CD14-positive monocyte (primary cell): ENCODE measurements around the genes YIF1A and B4GAT1.

DNA sequence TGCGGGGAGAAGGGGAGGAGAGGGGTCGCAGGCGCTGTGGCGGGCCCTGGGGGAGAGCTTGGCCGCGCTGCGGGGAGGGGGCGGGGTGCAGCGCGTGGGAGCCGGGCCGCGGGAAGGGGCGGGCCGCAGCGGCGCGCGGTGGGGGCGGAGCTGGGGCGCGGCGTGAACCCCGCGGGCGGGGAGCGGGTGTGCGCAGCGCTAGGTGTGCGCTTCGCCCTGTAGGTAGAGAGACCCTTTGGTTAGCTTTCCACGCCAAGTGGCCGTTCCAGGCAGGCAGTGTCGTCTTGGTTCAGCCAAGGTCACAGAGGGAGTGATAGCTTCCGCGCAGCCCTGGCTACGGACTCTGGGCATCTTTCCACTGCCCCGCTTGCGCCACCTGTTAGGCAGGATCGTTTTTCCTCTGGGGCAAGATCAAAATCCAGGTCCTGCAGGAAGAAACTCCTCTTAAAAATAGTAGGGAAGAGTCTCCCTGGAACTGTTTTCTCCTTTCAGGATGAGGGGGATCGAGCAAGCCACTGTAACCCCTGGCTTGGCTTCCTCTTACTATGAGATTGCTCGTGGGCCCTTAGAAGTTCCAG lies 404 bp downstream of the BANF1 start:
- CAGE, long polyA plus RNA: no peak

DNA sequence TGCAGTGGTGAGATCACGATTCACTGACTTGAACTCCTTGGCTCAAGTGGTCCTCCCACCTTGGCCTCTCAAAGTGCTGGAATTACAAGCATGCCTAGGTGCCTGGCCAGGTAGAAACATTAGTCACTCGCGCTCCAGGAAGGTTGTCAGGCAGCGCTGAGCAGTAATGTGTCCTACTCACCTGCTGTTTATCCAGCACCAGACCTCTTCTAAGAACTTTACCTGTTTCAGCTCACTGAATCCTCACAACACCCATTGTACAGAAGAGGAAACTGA lies 504 bp upstream of the CST6 start:
- CAGE, long polyA plus RNA: no peak

- CAGE, long polyA plus RNA: no peak
Observed at GRCh38 chr11:66061325-66062028, 8.6 kb upstream of the PACS1 start.

- CAGE, long polyA plus RNA: no peak
Observed at GRCh38 chr11:66068767-66069329, 1.2 kb upstream of the PACS1 start.

DNA sequence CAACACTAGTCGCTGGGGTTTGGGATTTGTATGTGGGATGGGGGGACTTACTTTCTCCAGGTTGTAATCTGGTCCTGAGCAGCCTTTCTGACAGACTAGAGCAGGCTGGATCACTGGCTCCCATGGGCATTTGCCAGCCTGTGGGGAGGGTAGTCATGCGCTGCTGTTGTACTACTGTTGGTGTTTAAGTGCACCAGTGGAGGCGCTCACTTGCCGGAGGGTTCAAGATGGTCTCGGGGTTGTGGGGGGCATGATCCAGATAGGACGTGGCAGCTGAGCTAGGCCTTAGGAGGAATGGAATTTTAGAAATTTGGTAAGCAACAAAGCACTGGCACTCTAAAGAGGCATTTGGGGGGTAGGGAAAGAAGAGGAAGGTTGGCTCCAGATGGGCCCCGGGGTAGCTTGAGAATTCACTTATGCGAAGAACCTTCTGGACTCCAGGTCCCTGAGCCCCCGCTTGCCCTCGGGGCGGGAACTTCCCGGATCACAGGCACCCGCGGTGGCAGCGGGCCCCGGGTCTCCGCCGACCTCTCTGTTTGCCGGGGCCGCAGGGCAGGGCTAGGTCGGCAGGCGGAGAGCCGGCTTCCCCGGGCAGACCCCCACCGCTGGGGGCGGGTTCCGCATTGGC lies 628 bp upstream of the PACS1 start:
- CAGE, long polyA plus RNA: no peak

GRCh38 chr11:66081352-66081961 lies 11.4 kb downstream of the PACS1 start:
- CAGE, long polyA plus RNA: no peak

DNA sequence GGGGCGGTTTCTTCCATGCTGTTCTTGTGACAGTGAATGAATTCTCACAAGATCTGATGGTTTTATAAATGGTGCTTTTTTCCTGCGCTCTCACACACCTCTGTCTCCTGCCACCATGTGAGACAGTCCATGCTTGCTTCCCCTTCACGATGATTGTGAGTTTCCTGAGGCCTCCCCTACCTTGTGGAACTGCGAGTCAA lies 62.0 kb downstream of the PACS1 start:
- CAGE, long polyA plus RNA: no peak

GRCh38 chr11:66137336-66137733 lies 67.3 kb downstream of the PACS1 start:
- CAGE, long polyA plus RNA: no peak

DNA sequence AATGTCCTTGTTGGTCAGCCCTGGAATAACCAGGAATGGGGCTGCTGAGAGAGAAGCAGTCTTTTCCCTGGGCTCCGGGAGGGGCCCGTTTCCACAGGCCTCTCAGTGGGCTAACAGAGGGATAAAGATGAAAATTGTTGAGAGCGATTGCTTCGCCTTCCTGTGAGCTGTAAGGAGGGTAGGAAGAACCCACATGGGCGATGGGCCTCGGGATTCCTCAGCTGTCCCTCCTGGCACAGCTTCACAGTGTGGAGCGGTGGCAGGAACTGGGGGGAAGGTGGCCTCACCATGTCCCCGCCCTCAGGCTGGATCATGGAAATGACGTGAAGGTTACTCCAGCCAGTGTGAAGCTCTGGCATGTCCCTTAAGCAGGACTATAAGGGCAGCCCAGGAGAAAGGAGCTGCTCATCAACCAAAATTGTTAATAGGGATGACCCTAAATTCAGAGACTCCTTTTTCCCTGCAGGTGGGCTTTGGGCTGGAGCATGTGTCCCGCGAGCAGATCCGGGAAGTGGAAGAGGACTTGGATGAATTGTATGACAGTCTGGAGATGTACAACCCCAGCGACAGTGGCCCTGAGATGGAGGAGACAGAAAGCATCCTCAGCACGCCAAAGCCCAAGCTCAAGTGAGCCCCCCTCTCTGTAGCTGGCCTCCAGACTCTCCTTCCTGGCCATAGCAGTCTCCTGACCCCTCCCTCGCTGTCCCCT lies 37.2 kb upstream of the KLC2 start:
- CAGE, long polyA plus RNA: no peak

DNA sequence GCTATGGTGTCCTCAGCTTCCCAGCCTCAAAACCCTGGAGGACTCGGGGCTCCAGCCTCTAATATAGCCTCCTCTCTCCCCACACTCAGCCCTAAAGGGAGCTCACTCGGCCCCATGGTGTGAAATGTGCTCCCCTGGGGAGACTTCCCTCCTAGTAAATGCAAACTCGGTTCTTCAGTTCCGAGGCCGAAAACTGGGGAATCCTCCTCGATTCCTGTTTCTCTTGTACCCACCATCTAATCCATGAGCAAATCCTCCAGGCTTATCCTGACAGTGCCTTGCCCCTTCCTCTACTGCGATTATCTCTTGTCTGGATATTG lies 10.6 kb upstream of the KLC2 start:
- CAGE, long polyA plus RNA: no peak

GRCh38 chr11:66259001-66259618 lies 1.6 kb downstream of the KLC2 start:
- CAGE, long polyA plus RNA: no peak

DNA sequence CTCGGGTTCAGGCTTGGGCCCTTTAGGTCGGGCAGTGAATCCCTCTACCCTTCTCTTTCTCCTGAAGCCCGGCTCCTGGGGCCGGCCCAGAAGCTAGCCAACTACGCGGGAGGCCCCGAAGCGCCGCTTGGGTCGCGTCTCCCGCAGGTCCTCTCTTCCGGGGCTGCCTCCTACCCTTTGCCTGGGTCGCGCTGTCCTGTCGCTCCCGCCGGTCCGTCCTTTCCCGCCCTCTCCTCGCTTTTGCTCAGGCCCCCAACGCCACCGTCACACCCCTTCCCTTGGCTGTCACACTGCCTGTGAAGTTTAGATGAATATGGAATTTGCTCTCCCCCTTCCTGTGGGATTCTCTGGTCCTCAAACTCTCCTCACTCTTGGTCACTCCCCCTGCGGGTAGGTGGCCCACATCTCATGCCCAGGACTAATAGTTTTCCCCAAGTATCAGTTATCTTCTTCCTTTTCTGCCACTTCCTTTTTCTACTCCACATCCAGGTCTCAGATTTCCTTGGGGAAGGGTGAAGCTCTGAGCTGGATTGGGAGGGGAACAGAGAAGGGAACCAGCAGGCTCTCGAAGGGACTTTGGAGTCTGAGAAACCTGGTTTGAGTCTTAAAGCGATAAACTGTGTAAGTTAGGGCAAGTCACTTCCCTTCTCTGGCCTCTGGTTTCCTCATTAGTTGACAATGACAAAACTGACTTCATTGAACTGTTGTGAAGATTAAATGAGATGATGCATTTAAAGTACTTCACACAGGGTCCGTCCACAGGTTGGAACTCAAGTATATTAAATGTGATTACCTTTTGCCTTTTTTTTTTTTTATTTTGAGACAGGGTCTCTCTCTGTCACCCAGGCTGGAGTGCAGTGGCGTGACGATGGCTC lies 872 bp downstream of the RAB1B start:
- CAGE, long polyA plus RNA: no peak

DNA sequence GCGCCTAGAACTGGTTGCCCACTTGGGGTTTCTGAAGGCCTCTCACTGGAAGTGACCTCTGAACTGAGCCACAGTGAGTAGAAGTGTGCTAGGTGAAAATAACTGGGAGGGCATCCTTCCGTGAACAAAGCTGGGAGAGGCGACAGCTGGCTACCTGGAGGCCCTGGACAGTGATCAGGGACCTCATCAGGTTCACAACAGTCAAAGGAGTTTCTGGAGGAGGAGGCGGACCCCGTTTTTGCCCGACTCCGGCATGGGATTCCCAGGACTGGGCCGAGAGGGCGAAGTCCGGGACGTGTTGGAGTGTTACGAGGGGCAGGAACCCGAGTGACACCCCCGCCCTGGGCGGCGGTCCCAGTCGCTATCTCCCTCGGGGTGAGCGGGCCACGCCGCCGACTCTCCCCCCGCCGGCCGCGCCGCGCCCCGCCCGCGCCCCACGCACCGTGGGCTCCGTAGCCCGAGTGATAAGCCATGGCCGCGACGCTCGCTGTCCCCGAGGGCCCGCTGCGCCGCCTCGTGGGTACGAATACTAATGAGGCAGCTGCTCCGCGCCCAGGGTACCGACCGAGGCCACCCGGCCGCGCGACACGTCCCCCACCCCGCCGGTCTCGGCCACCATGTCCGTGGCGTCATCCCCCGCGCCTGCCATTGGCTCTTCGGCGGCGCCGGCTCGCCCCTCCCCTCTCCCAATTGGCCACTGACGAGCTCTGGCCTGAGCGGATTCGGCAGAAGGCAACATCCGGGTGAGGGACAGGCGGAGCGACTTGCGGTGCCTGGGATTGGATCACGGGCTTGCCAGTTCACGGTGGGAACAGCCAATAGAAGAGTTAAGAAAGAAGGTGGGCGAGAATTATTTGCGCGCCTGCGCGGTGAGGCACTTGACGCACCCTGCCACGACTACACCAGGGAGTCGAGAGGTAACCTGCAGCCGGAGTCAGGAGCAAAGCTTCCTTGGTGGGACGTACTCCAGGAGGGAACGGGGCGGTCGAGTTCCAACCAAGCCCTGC lies at the start of gene YIF1A:
Gene YIF1A (minus strand): TSS at position 631 of the 1,007 bp plus-strand sequence.
- CAGE, long polyA plus RNA: no peak

DNA sequence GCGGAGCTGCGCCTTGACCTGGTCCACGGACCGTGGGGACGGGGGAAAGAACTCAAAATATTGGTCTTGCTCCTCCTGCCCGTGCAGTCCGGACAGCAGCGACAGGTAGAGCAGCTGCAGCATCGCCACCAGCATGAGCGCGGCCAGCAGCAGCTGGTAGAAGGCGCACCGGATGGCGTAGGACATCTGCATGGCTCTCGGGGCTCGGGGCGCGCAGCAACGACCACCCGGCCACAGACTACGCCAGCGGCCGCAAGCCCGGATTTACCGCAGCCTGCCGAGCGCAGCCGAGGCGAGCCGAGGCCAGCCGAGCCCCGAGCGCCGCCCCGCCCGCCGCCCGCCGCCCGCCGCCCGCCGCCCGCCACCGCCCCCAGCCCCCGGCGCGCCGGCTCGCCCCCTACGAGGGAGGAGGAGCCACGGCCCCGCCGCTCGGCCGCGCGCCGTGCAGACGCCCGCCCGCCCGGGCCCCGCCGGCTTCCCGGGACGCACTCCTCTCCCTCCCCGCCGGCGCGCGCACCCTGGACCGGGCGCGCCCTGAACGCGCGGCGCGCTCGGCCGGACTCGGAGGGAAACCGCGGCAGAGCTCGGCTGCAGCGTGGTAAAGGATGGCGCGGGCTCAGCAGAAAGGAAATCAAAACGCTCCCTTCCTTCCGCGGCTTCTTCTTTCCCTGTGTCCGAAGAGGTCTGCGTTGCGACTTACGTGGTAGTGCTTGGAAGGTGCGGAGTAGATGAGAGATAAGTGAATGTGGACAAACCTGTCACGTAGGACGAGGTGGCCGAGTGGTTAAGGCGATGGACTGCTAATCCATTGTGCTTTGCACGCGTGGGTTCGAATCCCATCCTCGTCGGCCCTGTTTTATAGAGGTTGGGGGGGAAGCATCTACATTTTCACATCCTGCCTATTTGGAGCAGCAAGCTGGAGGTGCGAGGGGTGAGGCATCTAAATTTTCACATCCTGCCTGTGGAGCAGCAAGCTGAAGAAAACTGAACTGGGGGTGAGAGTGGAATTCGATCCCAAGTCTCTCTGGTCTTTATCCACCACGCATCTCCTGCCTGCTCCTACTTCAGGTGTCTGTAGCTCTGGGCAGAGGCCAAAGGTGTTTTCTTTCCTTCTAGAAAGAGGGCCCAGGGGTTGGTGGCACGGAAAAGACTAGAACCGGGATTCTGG lies at the start of gene B4GAT1:
Gene B4GAT1 (minus strand): TSS at position 276 of the 1,168 bp plus-strand sequence.
- CAGE, long polyA plus RNA: no peak

- CAGE, long polyA plus RNA: no peak
Observed at GRCh38 chr11:66419679-66420372, 1.0 kb upstream of the NPAS4 start.

DNA sequence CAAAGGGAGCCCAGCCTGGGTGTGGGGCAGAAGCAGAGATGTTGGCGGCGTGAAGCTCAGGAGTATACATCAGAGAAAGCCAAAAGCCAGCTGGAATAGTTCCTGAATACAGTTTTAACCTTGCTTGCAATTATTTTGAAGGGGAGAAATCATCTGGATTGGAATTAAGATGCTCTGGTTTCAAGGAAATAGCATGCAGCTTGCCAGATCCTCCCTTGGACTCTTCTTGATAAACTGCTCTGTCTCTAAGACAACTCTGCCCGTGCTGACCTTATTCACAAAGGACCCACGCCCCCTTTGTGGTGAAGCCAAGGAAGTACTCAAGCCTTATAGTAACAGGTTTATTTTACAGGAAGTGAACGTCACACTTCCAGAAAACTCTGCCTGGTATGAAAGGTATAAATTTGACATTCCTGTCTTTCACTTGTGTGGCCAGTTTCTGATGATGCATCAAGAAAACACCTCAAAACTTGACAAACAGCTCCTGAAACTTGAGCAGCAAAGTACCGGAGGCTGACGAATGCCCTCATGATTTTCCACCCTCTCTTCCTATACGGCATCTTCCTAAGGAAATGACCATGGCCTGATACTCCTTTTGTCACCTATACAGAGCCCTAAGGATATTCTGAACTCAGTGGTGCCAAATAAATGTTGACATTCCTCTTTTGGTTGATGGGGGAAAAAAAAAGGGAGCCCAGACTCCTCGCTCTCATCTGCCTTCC lies 12.5 kb upstream of the PELI3 start:
- CAGE, long polyA plus RNA: no peak

DNA sequence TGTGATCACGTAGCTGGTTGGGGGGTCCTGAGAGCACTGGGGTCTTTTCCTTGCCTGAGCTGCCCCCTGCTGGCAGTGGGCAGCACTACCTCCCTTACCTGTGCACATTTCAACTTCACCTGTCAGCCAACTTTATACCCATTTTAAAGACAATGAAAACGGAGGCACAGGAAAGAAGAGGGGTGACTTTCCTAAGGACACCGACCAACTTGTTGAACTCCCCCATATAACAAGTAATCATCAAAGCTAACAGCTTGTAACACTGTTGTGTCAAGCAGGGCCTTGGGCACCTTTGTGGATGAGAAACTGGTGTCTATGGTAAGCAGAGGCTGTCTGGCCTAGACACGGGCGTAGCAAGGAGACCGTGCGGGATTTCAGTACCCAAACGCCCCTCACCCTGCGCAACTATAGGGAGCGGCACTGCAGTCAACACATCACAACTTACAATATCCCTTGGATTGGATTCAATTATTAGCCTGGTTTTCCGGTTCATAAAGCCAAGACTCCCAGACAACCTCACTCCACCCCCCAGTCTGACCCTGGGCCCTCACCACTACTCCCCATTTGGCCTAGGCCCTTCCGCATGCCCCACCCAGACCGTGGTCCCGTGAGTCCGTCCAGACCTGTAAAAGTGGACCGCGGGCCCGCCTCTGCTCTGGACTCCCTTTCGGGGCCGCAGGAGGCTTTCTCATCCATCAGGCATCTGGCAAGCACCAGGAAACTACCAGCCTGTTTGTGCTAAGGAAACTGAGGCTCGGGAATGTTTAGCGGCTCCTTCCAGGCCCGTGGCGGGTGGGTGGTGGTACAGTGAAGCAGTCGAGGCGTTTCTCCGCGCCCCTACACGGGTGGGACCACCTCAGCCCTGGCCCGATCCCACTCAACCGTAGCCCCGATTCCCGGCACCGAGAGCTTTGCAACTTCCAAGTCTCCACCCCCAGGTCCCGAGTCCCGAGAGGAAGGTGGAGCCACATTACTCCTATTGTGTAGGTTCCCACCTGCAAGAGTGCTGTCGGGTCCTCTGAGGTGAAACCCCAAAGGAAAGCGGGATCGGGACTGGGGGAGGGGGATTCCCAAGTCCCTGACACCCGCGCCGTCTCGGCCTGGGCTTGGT lies 835 bp upstream of the DPP3 start:
- CAGE, long polyA plus RNA: no peak

- CAGE, long polyA plus RNA: no peak
Observed at GRCh38 chr11:66491220-66491863, 11.1 kb downstream of the DPP3 start.

DNA sequence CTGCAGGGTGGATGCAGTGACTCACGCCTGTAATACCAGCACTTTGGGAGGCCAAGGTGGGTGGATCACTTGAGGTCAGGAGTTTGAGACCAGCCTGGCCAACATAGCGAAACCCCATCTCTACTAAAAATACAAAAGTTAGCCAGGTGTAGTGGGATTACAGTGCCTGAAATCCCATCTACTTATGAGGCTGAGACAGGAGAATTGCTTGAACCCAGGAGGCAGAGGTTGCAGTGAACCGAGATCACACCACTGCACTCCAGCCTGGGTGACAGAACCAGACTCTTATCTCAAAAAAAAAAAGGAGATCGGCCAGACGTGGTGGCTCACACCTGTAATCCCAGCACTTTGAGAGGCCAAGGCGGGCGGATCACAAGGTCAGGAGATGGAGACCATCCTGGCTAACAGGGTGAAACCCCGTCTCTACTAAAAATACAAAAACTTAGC lies 8.7 kb upstream of the RBM14 start:
- CAGE, long polyA plus RNA: no peak

DNA sequence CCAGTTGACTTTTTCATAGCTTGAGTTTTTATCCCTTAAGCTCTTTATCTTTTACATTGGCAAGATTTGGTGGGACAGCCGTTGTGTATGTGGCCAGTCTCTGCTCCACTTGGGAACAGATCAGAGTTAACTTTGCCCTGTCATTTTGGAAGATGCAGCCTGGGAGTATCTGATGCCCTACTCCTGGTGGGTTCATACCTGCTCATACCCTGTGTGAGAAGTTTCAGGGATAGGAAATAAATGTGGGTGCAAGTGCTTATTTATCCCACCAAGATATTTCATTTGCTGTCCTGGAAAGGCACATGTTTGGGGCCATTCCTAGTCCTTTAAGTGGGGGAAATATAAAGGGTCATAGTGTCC lies 1.6 kb downstream of the RBM14 start:
- CAGE, long polyA plus RNA: no peak